Astrocyte (in vitro differentiated cells and primary cell): ENCODE measurements around a stretch of chr6.

DNA sequence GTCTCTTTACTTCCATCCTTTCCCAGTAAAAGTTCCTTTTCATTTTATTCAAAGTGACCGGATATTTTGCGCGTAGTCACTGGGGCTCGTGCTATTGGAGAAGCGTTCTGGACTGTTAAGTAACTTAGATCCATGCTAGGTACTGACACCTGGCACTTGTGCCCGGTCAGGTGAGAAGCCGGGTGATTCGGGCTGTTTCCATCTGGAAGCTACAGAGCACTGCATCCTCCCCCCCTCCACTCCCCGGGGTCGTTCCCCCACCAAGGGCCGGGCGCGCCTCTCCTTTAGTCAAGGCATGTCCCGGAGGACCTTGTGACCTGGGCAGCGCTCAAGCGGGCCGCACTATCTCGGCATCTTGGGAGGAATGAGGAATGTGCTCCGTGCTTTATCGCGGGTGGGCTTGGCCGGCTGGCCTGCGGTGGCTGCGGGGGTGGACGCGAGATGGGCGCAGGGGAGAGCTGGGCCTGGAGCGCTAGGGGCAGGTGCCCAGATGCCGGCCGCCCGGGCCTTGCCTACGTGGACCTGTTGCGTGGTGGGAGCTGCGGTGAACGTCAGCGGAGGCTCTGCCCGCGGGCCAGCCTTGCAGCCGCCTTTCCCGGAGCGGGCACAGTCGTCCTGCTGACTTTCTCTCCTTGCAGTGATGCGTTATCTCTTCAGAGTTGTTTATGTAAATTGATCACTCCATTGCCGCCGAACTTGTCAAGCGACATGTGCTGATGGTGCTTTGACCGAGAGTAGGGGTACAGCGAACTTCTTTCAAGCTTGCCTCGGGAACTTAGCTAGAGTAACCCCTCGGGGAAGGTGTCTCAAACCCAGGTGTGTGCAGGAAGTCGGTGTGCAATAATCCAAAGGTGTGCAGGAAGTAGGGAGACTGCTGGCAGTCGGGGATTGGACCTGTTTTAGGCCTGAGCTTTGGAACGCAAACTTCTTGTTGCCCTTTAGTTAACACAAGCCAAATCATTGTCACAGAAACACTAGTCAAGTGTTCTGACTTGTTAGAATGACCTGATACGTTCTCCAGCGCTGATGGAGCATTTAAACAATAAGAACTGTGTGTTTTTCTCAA is 1.1 kb downstream of the LRRC1 start:
- PRO-cap = no peak
- RRBS, 2 experiments = 2% methylated on average over 18 to 28 of the region's 55 CpGs

GRCh38 chr6:53855063-53856007 is 60.5 kb downstream of the LRRC1 start:
- PRO-cap = no peak
- RRBS, 2 experiments = no CpG with 5 or more reads among the region's 5 CpGs

DNA sequence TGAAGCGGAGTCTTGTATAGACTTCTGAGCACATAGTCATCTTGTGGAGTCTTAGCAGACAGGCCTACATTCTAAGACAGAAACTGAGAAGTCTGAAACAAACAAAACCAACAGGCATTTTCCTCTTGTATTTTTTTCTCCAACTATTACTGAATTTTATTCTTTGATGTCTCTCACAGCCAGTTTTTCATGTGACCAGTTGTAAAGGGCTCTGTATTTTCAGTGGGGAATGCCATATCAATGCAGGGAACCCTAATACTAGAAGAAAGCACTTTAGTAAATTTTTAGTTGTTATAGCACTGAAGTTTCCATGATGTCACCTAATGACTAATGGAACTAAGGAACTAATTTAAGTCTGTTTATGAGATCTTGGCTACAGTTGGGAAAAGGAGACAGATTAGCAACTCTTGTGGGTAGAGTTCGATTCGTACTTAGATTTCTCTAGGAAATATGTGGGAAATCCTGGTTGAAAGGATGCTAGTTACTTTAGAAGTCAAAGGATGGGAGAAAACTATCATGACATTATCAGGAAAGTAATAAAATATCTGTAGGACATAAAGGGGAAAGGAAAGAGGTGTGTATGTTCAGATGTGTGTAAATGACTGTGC is 103.2 kb downstream of the LRRC1 start:
- PRO-cap = no peak
- RRBS, 2 experiments = no CpG with 5 or more reads among the region's 3 CpGs

GRCh38 chr6:53984242-53984563 is 127.0 kb upstream of the MLIP start:
- PRO-cap = no peak
- RRBS, 2 experiments = no CpG with 5 or more reads among the region's 2 CpGs

DNA sequence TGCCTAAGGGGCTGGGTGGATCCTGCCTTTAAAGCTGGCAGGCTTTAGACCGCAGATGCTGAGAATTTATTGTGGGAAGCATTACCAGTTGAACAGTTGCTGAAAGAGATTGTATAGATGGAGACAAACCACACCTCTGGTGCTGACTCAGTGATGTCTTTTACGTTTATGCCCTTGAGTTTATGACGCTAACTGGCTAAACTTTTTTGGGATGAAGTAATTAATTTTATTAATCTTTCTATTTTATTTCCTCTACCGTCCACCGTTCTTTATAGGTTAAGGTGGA is 1.7 kb downstream of the FAM83B start:
- PRO-cap = no peak
- RRBS, 2 experiments = no CpG with 5 or more reads among the region's 5 CpGs

GRCh38 chr6:55572783-55573033 is 6.3 kb downstream of the HMGCLL1 start:
- PRO-cap = no peak

DNA sequence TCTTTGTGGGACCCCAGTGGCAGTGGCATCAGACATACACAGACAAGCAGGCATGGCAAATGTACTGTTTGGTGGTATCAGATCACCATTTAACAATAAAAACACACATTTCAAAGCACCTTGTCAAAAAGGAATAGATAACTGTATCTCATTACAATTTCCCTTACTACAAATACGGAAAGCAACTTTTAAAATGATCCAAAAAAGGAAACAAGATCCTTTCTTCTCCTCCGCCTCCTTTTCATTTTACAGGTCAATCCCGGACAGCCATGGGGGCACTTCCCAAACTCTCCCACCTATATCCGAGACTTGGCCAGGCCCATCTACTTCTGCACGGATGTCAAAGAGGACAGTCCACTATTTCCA is 208.9 kb upstream of the COL21A1 start:
- PRO-cap = no peak
- RRBS, 2 experiments = no CpG with 5 or more reads among the region's 5 CpGs

GRCh38 chr6:56540639-56541695 is 293.6 kb upstream of the COL21A1 start:
- PRO-cap = no peak
- RRBS, 2 experiments = no CpG with 5 or more reads among the region's 15 CpGs

GRCh38 chr6:56551833-56553012 is 304.8 kb upstream of the COL21A1 start:
- PRO-cap = no peak
- RRBS, 2 experiments = no CpG with 5 or more reads among the region's 8 CpGs

- PRO-cap = no peak
- RRBS, 2 experiments = no CpG with 5 or more reads among the region's 3 CpGs
These were observed 339.1 kb downstream of the DST start for GRCh38 chr6:56615550-56615932.

GRCh38 chr6:56619468-56619933 is 335.1 kb downstream of the DST start:
- PRO-cap = no peak
- RRBS, 2 experiments = no CpG with 5 or more reads among the region's 5 CpGs

DNA sequence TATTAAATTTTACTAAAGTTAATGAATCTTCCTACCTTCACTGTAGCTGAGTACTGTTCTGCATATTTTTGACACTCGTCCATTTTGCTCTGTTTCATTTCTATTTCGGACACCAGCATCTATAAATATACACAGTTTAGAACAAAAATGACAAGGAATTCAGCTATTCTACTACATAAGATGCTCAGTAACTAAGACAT is 327.6 kb downstream of the DST start:
- PRO-cap = no peak
- RRBS, 2 experiments = no CpG with 5 or more reads among the region's 2 CpGs

- PRO-cap = no peak
- RRBS, 2 experiments = no CpG with 5 or more reads among the region's 4 CpGs
These were observed 326.8 kb downstream of the DST start for GRCh38 chr6:56627798-56628208.

GRCh38 chr6:56692194-56693136 is 262.2 kb downstream of the DST start:
- PRO-cap = no peak
- RRBS, 2 experiments = no CpG with 5 or more reads among the region's 9 CpGs

DNA sequence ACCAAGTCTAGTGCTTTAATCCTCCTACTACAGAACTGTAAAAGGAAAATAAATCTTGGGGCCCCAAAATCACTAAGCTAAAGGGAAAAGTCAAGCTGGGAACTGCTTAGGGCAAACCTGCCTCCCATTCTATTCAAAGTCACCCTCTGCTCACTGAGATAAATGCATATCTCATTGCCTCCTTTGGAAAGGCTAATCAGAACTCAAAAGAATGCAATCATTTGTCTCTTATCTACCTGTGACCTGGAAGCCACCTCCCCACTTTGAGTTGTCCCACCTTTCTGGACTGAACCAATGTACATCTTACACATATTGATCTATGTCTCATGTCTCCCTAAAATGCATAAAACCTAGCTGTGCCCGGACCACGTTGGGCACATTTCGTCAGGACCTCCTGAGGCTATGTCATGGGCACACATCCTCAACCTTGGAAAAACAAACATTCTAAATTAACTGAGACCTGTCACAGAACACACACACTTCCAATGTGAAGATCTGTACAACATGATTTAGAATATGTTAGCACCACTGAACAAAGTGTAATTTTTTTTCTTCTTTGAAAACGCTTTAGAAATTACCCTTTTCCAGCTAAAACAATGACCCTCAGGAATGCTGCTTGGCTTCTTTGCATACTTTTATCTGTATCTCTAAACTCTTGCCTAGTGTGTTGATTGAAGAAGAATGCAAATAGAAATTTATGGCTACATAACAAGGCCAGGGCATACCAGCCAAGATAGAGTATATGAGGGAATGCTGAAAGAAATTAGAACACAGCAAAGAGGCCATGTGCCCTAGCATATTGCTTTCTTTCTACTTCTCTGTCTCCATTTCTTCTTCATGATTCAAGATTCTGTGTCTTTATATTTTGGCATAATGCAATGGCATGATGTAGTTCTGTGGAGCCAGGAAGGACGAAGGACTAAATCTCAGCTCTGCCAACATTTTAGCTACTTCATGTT is 227.4 kb downstream of the DST start:
- PRO-cap = no peak
- RRBS, 2 experiments = no CpG with 5 or more reads among the region's 5 CpGs

- PRO-cap = no peak
- RRBS, 2 experiments = no CpG with 5 or more reads among the region's 2 CpGs
These were observed 7.6 kb downstream of the RAB23 start for GRCh38 chr6:57214566-57214765.

GRCh38 chr6:57224875-57225240 is 2.8 kb upstream of the RAB23 start:
- PRO-cap = no peak
- RRBS, 2 experiments = no CpG with 5 or more reads among the region's 1 CpG

- PRO-cap = unidirectional peak, minus-strand start at chr6:57792908
- RRBS, 2 experiments = no CpG with 5 or more reads among the region's 17 CpGs
These were observed 475.3 kb downstream of the PRIM2 start for GRCh38 chr6:57792741-57793214.

GRCh38 chr6:57800073-57800470 is 482.6 kb downstream of the PRIM2 start:
- PRO-cap = unidirectional peak, plus-strand start at chr6:57800207
- RRBS, 2 experiments = no CpG with 5 or more reads among the region's 21 CpGs

- PRO-cap = no peak
- RRBS, 2 experiments = 84 to 93% methylated on average over 1 of the region's 16 CpGs
These were observed 120.7 kb upstream of the LGSN start for GRCh38 chr6:63440480-63440972.